Left ventricle myocardium (tissue), 1 donor: ENCODE measurements around a stretch of chr2.

- PRO-cap, result no peak
Observed at GRCh38 chr2:1871165-1871637, 126.9 kb upstream of the PXDN start.

DNA sequence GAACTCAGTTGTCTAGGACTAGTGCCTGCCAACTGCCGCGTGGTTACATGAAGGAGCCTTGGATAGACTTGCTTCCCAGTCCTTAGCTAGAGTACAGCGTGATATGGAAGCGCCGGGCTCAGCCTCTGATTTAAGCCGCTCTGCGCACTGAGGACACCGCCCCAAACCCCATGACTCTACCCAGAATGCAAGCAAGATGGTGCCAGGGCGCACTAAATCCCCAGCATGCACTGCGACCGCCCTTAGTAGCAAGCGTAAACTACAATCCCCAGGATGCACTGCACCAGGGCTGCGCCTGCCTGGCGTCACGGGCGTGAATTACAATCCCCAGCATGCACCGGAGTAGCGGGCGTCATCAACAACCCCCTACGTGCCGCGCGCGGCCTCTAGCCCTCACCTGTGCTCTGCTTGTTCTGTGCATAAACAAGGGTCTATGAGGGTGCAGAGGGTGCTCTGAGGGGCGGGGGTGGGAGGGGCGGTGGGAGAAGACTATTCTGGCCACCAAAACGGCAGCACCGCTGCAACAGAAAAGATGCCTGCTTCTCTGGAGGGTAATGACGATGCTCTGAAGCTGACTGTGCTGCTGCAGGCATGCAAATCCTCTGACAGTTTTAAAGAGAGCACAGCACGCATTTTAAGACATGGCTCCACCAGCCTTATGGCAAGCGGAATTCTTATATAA lies 282.4 kb upstream of the MYT1L start:
- PRO-cap, result bidirectional peak, plus-strand start at position 358 of the sequence, minus-strand start at position 187 of the sequence

GRCh38 chr2:3282183-3283054 lies 95.2 kb downstream of the EIPR1 start:
- PRO-cap, result no peak

DNA sequence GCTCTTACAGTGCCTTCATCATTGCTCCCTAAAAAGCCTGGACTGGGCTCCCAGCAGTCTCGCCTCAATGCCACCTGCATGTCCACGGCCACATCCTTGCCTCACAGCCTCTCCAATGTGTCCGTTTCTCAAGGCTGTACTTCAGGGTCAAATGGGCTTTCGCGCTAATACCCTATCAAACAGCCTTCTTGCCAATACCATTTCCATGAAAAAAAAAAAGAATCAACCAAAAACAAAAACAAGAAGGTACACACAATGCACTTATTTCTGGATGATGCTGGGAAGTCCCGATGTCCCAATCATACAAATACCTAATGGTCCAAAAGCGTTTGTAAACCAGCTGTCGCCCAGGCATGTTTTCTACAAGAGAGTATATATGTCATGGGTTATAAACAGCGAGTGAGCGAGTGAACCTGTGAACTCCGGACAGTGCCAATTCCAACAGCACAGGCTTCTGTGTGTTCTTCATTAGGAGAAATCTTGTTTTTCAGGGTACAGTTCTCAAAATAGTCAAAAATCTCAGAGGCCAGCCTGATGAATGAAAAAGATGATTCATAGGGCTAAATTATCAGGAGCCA lies 77.1 kb downstream of the EIPR1 start:
- PRO-cap, result no peak

- PRO-cap, result bidirectional peak, plus-strand start at chr2:3448799, minus-strand start at chr2:3448504
Observed at GRCh38 chr2:3448246-3448567, 68.7 kb downstream of the TRAPPC12 start.

DNA sequence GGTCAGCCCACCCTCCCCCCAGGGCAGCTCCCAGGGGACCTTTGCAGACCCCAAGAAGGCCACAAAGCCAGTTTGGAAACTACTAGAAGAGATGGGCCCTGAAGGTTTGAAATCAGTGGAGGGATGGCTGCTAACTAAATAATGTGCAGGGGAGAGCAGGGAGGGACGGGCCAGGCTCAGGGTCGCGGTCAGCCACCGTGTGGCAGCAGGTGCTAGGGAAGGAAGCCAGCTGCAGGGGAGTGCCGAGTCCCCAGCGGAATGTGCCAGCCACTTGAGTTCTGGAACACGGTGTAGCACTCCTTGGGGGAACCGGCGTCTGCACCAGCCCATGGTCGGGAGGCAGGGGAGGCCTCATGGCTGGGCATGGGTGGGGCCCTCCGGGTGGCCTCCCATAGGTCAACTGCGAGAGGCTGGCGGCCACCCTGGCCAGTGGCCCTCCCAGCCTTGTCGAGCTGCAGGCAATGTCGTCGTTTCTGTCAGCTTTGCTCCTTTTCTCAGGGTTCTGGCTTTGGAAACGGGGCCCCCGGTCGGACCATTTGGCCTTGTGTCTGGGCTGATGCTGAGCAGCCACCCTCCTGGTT lies 59.8 kb downstream of the ADI1 start:
- PRO-cap, result bidirectional peak, plus-strand start at position 426 of the sequence, minus-strand start at position 320 of the sequence

- PRO-cap, result no peak
Observed at GRCh38 chr2:3488597-3489510, 30.5 kb downstream of the ADI1 start.

GRCh38 chr2:3563479-3564111 lies 5.5 kb upstream of the RNASEH1 start:
- PRO-cap, result no peak

GRCh38 chr2:3584988-3586220 lies 9.5 kb upstream of the COLEC11 start:
- PRO-cap, result bidirectional peak, plus-strand start at chr2:3585635, minus-strand start at chr2:3585625; unidirectional peak, minus-strand start at chr2:3585764

- PRO-cap, result no peak
Observed at GRCh38 chr2:3594342-3594863, 509 bp upstream of the COLEC11 start.

DNA sequence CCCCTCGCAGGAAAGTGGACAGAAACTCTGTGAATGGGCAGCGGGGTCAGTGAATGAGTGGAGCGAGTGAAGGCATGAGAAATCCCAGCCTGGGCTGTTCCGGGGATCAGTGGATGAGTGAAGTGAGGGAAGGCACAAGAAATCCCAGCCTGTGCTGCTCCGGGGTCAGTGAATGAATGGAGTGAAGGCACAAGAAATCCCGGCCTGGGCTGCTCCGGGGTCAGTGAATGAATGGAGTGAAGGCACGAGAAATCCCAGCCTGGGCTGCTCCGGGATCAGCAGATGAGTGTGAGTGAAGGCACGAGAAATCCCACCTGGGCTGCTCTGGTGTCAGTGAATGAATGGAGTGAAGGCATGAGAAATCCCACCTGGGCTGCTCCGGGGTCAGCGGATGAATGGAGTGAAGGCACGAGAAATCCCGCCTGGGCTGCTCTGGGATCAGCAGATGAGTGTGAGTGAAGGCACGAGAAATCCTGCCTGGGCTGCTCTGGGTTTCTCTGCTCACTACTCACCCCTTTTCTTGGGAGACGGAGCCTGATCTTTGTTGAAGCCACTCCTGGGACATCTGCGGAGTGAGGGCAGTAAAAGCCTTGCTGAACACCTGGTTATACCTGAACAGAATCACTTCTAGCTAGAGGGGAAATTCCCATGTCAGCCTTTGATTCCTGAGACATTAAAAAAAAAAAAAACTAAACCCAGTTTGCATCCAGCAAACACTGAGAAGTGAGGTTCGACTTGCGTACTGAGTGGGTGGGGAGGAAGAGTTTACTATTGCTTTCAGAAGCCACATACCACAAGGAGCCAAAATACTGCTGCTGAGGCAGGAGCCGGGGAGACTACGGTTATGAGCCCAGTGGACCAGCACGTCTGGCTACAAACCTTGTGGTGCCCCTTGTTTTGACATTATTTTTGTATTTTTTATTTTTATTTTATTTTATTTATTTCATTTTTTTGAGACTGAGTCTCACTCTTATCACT lies 2.4 kb downstream of the COLEC11 start:
- PRO-cap, result no peak

DNA sequence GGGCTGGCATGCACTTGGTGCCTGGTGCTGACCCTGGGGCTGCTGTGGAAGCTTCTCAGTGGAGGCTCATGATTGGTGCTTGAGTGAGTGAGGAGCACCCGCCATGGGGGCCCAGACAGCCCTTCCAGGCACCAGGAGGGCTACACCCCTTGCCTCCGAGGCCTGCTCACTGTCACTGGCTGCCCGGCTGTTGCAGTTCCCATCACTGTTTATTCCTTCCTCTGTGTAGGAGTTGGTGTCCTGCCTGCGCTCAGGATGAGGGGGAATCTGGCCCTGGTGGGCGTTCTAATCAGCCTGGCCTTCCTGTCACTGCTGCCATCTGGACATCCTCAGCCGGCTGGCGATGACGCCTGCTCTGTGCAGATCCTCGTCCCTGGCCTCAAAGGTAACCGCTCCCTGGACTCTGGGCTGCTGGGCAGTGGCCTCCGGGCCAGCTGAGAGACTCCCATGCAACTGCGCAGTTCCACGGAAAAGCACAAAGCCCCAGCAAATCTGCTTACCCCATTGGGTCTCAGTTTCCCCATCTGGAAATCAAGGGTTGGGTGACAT lies 9.2 kb downstream of the COLEC11 start:
- PRO-cap, result no peak

- PRO-cap, result no peak
Observed at GRCh38 chr2:5409828-5410554, 282.2 kb upstream of the SOX11 start.

DNA sequence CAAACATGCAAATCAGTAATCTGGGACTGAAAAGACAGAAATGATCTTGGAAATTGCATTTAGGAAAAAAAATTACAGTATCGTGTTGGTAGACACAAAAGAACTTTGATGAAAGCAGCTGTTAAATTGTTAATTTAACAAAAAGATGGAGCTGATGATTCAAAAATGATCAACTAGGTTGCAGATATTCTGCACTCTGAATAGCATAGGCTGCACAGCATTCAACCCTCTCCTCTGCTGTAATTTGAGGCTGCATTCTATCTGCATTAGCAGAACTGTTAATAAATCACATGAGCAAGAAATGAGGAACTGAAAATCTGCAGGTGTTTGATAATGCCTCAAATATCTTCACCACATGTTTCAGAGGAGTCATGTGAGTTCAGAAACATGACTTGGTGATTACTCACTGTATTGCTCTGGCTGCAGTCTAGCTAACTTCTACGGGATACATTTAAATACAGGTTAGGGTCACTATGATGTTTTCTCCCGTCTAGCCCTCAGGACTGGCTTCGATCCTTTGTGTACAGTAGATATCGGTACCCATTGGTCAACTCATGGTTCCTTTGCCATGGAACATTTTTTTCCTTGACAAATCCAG lies 520.2 kb downstream of the CMPK2 start:
- PRO-cap, result no peak

DNA sequence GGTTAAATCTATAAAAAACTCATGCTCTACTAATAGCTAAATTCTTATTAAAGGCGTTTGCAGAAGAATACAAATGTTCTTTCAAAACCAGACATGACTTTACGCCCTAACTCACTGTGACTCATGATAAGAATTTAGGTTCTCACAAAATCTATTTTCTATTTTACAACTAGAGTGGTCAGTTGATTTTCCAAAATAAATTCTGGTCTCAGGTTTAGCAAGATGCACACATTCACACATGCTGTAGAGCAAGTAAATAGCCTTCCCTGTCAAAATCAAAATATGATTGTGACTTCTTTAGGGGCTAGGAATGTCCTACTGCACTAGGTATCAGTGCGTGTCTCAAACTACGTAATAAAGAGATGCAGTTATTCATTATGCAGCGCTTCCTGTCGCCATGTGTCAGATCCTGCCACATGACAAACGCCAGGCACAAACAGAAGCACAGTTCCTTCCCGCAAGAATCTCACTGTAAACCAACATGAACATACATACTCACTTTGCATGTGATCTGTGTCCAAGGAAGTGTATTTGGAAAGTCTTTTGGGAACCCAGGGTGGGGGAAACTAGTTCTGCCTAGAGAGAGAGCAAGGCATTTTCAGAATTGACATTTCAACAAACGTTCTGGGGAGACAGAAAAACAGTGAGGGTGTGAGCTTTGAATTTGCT lies 599.8 kb downstream of the RNF144A start:
- PRO-cap, result no peak

DNA sequence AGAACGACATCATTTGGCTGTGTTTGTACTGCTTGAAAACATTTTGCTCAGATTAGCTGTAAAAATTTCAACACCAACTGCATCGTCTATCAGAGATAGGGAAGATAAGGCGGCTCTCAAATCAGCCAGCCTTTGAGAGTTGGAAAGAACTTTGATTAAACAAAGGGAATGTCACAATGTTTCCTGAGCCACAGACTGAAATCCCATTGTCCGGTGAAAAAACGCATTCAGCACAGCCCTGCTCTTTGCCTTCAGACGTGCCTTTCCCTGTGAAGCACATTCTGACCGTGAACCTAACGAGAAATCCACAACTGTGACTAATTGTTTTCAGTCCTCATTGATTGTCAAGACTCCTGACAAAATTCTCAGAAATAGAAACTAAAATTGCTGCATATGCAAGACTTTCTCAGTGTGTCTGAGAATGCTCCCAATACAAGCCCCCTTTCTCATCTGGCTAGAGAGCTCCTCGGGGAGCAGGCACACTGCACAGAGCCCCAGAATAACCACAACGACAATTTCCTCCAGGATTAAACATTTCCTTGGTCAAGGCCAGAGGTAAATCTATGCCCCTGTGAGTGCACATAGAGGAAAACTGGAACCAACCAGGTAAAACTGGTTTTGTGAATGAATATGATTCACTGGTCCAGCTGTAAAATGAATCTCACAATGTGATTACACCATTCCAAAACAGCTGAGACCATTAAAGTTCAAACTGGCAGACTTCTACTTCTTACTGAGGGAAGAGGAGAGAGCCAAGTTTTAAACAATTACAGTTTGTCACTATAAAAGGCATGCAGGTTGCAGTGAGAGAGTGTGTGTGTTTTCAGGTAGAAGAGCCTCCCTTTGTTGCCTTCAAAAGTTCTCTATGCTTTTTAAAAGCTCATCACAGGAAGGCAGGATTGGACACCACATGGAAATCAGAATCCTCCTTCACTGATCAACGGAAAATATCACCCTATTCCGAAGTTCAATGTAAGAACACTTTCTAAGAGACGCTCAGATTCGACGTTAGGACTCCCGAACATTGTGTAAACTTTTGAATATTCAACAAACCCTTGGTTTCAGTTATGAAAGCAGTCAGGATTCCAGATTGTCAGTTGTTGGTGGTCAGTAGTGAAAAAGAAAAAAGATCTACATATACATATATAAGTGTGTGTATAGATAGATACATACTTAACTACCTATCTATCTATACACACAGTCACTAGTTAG lies 561.7 kb upstream of the ID2 start:
- PRO-cap, result unidirectional peak, plus-strand start at position 226 of the sequence

- PRO-cap, result no peak
Observed at GRCh38 chr2:8281695-8283041, 399.7 kb upstream of the ID2 start.

DNA sequence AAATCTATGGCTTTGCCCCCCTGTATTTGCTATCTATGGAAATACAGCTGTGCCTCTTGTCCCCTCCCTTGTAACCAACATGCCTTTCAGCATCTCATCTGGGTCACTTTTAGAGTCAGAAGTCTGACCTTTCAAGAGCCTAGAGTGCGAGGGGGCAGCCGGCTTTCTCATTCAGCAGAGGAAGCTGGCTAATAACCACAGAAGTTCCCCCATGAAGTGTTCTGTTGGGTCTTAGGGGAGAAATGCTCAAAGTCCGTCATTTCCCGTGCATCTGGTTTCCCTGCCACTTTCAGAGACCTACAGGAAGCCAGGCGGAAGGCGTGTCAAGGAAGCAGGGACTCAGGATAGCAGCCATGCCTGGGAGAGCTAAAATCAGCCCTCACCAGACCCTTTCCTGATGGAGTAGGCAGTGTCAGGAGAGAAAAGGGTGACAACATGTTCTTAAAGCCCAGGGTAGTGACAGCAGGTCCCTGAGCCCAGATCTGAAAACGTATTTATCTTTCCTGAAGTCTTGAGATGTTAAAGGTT lies 301.8 kb upstream of the ID2 start:
- PRO-cap, result no peak

DNA sequence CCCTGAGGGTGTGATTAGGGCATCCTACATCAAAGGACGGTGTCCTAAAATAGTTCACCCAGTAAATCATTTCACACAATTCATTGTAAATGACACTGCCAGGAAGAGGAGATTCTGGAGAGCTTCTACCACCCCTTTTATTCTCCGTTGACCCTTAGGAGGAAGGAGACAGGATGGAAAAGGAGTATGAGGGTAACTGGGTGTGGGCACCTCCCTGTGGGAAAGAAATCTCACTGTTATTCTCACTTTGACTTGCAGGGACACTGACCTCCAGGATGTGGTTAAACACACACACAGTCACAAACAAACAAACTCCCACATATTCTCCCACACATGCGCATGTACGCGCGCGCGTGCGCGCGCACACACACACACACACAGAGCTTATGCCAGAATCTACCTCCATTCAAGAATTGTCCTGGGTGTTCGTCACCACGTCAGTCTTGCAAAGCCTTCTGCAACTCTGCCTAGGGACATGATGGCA lies 256.4 kb upstream of the ID2 start:
- PRO-cap, result no peak

GRCh38 chr2:8583484-8584162 lies 98.2 kb upstream of the ID2 start:
- PRO-cap, result bidirectional peak, plus-strand start at chr2:8584047, minus-strand start at chr2:8583790